ENCODE measurements around a stretch of chr10.

DNA sequence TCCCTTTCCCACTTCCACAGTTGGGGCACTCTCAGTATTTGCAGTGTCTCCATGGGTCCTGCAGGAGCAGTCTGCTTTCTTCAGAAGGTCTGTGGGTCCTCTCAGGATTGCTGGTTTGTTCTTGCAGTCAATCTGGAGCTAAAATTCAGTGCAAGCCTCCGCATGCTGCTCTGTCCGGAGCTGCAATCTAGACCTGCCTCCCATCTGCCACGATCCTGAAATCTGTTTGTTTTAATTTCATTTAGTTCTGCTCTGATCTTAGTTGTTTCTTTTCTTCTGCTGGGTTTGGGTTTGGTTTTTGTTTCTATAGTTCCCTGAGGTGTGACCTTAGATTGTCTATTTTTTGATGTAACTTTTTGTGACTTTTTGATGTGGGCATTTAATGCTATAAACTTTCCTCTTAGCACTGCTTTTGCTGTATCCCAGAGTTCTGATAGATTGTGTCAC is 63.9 kb upstream of the PRLHR start:
- PRO-cap: no peak

DNA sequence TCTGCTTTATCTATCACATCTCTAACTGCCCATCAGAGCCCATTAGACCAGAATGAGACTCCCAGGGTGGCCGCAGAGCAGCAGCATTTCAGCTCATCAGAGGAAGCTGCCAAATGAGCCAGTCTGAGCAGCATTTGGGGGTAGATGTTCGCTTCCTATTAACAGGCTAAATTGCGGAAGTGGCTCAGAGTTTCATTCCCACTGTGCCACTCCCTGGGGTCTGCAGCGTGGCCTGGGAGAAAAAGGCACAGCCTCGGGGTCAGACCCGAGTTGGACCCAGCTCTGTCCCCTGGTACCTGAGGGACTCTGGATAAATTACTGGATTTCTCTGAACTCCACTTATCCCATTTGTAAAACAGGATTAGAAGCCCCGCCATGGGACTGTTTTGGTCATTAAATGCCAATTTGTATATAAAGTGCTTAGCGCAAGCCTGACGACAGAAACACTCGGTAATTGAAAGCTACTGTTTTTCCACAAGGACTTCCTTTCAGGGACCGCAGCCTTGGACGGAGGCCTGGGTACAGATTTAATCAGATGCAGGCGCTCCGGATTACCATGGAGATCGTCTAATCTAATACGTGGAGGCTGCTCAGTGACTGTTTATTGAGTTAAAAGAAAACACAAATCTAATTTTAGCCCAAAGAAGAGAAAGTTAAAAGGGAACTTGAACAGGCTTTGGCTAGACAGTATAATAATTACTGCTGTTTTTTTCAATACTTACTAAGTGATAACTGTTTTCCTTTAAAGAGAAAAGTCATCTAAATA is 73.8 kb upstream of the PRLHR start:
- PRO-cap: no peak

DNA sequence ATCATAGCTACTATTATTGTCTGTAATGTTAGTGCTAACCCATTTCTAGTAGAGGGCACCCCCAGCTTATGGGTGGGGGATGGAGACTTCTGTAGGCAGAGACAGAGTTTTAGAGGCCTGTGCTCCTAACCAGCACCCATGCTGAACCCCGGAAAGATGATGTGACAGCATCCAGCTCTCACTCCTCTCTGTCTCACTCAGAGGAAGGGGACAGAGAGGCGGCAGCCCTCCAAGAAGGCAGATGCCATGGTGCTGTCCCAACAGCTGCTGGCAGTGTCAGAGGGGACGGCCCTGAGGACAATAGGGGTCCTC is 74.4 kb upstream of the PRLHR start:
- PRO-cap: no peak

DNA sequence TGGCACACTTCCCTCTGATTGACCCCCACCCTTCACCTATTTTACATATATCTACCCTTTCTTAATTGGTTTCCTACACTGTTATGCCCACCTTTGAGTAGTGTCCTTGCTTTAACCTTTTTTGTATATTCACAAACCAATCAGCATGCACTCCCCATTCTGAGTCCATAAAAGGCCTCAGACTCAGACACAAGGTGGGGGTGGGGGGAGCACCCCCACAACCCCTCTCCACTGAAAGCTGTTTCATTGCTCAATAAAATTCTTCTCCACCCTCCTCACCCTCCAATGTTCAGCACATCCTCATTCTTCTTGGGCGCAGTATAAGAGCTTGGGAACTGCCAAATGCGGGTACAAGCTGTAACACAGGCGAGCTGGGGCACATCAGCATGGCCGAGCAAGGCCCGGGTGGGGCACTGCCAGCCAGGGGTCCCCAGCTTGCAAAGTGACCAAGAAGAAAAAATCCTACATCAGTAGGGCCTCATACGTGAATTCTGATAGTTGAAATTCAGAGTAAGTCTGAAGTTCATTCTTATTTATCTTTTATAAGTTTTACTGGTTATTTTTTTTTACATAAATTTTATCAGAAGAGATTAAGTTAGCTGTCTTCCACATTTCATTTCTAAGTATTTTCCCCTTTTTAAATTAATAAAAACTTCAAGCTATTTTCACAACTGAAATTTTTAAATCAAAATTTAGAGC is 50.1 kb downstream of the CACUL1 start:
- PRO-cap: no peak

DNA sequence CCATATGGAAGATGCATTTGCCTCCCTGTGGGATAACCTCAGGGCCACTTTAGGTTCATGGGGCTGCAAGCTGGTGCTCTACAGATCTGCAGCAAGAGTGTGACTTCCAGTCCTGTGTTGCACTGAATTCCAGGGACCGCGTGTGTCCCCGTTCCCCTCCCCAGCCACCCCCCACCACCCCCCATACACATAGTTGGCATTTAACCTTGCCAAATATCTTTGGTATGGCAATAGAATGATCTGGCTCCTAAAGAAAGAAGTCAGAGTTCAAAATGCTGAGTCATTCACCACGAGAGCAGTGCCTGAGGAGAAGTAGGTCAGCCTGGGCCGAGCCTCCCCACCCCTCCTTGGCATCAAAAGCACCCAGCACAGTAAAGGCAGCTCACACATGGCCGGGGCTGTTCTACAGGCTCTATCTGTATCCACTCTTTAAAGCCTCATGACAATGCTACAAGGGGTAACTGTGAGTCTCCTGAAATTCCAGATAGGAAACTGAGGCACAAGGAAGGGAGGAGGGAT is 70.5 kb upstream of the NANOS1 start:
- PRO-cap: no peak

DNA sequence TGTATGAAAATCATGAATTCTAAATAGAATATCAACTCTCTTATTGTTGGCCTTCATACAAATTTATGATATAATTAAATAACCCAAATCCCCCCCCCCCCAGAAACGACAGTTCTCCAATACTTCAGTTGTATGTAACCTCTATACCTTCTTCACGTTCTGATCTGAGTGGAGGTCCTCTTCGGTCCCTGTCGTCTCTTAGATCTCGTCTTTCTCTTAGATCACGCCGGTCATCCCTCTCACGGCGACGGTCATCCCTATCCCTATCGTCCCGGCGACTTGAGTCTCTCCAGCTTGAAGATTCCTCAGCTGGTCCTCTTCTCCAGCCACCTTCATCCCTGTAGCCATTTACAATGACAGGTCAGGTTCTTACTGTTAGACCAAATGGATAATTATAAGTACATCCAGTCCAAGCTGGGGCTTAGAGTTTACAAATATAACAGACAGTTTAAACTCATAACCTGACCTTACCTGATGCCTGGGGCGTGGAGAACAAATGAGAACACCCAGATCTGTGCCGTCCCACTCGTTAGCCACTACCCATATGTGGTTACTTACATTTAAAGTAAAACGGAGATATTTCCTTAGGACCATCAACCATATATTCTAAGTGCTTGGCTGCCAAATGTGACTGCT is 7.6 kb downstream of the NANOS1 start:
- PRO-cap: no peak

- PRO-cap: unidirectional peak, minus-strand start at chr10:119065472
These were observed 15.4 kb downstream of the EIF3A start for GRCh38 chr10:119065173-119065733.

DNA sequence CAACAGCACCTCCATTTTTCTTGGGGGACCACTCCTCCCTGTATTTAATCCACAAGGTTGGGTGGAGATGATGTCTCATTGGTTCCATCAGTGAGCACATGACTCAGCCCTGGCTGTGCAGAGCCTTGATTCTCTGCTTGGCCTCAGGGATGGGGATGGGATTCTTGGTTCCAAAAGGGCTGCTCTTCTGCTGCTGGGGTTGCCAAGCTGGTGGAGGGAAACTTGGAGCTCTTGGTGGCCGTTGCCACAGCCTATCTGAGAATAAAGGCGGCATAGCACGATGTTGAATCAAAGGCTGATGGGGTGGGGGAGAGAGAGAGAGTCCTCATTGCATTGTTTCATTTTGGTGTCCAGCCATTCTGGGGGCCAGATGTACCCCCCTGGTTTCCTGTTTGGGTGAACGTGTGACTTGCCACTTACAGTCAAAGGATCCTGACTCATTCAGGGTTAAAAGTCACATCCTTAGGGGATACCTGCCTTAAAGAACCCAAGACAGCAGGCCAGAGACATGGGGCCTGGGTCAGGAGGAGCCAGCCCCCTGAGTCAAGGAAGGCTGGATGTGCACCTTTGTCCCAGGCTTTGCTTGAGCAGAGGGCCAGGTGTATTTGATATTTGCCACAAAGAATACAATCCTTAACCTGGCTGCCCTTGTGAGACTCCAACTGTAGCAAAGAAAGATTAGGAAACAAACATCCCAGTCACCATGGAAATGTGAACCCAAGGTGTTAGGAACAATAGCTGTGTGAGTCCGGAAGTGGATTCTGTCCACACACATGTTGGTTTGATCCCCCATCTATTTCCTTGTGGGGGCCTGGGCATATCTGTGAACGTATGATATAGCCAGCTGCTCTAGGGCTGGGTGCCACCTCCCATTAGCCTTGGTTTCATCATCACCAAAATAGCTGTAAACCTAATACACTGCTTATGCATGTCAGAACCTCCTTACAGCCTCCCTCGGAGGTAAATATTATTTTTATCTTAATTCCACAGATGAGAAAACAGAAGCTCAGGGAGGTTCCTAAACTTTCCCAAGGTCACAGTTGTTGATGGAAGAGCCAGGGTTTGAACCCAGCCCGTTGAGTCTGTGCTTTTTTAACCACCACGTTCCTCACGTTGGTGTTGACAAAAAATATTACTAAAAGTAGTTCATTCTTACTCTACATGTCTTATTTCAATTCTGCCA is 26.2 kb downstream of the GRK5 start:
- PRO-cap: no peak

DNA sequence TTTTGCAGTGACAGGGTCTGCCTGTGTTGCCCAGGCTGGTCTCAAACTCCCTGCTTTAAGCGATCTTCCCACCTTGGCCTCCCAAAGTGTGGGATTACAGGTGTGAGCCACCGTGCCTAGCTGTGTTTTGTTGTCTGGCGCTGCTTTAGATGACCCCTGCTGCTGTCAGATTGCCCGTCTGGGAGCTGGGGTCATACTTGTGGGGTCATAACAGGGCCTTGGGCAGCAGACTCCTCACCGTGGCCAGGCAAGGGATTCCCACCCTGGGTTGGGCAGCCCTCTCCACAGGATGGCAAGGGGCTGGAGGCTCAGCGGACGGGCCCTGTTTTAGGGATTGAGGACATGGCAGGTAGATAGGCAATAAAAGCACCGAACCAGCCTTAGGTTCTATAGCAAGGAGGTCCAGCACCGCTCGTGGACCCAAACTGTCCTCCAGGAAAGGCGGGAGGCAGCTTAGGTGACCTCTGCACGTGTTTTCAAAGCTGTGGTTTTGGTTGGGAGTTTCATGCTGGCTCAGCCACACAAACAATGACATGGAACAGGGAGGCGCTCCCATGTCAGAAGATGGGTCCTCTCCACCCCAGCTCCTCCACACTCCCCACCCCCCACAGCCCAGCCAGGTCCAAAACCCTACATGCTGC is 60.0 kb downstream of the GRK5 start:
- PRO-cap: no peak

GRCh38 chr10:119271045-119272200 is 64.1 kb downstream of the GRK5 start:
- PRO-cap: unidirectional peak, minus-strand start at chr10:119271108

DNA sequence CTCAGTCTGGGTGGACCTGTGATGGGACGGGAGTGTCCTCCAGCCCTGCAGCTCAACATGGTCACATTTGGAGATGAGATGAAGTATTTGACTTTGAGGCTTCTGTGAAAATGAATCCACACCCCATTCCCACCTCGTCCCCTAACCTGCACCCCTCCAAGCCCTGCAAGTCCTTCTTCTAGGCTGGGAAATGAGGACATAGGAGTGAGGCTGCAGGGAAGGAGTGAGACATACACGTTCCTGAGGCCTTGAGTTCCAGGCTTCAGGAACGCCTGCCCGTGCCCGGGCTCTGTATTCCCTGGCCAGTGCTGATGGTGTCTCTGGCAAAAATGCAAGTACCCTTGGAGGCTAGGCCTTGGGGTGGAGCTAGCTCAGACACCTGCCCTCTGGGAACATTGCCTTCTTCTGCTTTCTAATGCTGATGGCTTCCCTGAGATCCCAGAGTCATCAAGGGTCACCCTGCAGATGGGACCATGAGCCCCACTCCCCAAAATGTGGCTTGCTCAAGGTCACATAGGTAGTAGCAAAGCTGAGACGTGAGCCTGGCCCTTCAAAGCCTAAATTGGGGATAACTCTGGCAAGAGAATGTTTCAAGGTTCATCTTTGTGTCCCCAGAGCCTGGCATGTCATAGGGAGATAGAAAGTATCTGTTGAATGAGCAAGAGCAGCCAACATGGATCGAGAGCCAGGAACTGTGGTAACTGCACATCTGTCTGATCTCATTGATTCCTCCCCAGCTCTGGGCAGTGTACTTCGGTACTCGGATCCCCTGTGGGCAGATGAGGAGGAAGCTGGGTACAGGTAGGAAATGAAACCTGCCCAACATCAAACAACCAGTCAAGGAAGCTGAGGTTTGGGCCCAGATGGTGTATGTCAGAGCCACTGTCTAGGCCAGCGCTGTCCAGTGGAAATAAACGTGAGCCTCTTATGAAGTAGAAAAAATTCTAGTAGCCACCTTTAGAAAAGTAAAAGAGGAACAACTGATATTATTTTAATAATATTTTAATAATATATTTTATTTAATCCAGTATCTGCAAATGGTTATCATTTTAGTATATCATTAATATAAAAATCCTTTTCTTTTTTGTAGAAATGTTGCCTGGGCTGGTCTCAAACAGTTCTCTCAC is 76.3 kb downstream of the GRK5 start:
- PRO-cap: no peak

GRCh38 chr10:119335909-119337037 is 128.9 kb downstream of the GRK5 start:
- PRO-cap: no peak

DNA sequence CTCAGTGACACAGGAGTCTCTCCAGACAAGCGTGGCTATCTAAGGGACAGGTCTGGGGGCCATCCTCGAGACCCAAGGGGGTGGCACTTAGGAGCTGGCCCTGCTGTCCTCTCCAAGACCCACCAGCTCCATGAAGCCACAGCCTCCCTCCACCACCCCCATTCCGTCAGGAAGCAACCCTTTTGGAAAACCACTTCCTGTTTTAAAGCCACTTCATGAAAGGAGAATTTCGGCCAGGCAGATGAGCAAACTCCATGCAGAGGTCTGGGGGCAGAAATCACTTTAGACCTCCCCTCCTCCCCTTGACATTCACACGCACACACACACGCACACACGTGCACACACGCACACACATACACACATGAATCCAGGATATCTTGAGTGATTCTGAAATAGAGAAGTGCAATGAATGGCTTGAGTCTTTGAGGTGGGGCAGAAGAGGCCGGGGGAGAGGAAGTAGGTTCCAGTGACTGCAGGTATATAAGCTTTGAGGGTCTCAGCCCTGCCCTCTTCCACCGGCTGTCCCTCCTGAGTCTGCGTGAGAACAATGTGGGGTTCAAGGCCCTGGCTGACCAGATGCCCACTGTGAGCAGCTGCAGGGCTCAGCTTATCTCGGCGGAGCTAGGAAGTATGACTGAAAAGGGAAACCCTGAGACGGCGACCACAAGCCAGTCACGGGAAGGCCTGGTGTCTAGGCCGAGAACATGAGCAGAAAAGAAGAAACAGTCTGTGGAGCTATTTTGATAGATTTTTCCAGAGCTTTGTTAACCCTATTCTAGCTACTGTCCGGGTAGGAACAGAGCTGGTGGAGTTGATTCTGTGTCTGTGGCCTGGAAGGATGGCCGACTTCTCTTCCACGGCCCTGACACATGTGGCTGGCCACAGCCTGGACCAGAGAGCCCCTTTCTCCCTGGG is 24.9 kb downstream of the RGS10 start:
- PRO-cap: no peak

GRCh38 chr10:119544348-119544616 is 1.8 kb upstream of the RGS10 start:
- PRO-cap: no peak

GRCh38 chr10:119580410-119580860 is 16.3 kb downstream of the TIAL1 start:
- PRO-cap: no peak

DNA sequence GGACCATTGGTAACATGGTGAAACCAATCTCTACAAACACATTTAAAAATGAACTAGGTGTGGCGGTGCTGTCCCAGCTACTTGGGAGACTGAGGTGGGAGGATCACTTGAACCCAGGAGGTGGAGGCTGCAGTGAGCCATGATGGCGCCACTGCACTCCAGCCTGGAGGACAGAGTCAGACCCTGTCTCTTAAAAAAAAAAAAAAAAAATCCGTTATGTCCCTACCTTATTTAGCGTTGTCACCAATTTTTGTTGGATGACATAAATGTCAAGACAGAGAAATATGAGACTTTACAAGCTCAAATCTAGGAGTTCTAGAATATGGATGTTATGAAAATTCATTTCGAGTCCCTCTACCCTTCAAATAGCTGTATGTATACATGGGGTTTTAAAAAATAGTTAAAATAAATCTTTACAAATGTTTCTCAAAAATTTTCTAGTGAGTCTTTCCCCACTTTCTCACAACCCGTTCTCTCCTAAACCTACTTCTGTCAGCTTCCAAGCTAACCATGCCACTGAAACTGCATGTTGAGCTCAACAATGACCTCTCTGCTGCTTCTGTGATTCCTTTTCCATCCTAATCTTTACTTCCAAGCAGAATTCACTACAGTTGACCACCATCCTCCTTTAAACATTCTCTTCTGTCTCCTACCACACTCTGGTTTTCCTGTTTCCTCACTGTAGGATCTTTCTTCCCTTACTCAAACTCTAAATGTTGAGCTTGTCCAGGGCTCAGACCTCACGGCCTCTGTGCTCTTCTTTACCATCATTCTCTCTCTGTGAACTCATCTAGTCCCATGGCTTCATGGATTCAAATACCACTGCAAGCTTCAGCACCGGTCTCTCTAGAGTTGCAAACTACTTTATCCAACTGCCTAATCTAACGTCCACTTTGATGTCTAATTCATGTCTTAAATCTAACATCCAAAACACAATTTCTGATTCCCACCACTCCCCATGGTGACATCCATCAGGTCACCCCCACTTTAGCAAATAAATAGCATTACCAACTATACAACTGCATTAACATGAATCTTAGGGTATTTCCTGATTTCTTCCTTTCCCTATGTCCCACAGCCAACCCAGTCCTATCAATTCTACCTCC is 11.2 kb downstream of the TIAL1 start:
- PRO-cap: no peak

DNA sequence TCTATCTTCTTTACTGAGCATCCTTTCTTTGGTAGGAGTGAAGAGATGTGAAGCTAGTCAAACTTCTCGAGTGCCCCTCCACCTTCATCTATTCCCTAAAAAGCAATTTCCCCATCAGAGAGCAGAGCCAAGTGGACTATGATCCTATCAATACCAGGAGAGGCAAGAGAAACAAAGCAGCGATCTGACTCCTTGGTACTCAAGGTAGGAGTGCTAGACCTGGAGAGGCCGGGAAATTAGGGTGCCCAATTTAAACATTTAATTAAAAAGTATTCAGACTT is 1.7 kb downstream of the TIAL1 start:
- PRO-cap: no peak

GRCh38 chr10:119596058-119596335 is 767 bp downstream of the TIAL1 start:
- PRO-cap: bidirectional peak, plus-strand start at chr10:119596126, minus-strand start at chr10:119595941

DNA sequence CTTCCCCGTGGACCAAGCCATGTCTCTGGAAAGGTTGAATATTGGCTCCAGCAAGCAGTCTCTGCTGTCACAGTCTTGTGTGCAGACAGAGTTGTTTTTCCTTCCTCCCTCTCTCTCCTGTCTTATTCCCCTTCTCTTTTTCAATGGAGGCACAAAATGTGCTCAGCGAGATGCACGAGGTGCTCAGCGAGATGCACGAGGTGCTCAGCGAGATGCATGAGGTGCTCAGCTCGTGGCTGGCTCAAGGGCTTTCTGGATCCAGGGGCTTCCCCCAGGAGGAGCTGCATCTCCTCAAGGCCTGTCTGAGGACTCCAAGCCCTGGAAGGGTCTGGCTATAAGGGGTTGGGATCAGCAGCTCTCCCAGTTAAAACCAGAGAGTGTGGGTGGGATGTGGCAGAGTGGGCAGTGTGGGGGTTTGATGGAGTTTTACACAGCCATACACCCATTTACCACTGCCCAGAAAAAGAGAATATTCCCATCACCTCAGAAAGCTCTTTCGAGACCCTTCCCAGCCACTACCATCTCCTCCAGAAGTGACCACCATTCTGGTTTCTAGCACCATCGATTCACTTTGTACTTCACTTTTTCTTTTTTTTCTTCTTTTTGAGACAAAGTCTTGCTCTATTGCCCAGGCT is 15.3 kb downstream of the BAG3 start:
- PRO-cap: unidirectional peak, plus-strand start at position 367 of the sequence

DNA sequence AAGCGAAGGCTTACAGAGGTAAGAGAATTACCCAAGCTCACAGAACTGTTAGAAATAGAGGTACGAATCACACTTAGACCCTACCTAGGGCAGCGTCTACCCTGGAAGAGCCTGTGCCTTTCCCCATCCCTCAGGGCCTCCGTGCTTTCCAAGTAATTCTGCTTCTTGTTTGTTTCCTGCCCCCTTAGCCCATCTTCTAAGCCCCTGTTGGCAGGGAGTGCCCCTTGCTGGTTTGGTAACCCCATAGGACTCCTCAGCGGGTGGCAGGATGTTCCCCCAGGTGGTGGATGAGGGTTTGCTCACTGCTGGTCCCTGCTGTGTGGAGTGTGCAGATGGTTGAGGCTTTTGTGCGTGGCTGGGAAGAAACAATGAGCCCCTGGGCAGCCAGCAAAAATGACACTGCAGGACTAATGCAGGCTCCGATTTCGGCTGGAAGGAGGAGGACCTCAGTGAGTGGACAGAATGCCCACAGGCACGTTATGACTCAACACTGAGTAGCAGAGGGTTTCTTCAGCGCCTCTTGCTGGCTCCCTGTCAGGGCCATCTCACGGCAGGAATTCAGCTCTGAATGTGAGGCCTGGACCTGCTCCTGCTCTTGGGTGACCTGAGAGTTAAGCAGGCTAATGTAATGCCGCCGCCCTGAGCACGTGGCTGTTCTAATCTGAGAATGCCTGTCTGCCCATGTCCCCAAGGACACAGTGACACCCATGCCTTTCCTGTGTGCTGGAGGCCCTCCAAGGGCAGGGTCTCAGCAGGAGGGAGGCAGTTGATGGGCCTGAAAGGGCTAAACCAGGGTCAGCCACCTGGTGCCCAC is 16.5 kb downstream of the BAG3 start:
- PRO-cap: no peak